Neural progenitor cell (in vitro differentiated cells): ENCODE results near the gene RPL35.

DNA sequence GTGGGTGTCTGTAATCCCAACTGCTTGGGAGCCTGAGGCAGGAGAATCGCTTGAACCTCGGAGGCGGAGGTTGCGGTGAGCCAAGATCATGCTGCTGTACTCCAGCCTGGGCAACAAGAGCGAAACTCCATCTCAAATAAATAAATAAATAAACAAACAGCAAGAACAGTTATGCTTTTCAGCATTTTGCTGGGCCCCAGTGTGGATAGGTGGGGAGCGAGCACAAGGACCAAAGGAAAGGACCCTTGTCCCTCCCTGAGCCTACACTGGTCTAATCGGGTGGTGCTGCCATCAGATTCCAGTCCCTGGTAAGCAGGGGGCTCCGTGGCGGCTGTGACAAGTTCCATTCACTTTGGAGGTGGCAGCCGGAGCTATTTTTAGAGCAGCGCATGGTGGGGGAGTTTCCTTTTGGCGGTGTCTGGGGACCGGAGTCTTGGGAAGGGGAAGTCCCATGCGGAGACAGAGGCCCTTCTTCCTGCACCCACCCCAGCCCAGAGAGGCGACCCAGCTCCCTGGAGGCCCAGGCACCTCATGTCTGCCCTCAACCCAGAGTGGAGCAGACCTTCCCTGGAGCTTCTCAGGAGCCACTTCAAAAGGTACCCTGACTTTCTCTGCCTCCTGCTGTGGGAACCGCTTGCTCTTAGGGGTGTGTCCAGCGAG, 33.9 kb downstream of the NEK6 start:
- RAMPAGE, long total RNA, result no peak

GRCh38 chr9:124297327-124298036, 39.7 kb downstream of the NEK6 start:
- RAMPAGE, long total RNA, result no peak

GRCh38 chr9:124355289-124355970, 59.8 kb downstream of the PSMB7 start:
- RAMPAGE, long total RNA, result no peak

- RAMPAGE, long total RNA, result no peak
Measured at GRCh38 chr9:124380866-124381707, 34.2 kb downstream of the PSMB7 start.

- RAMPAGE, long total RNA, result no peak
Measured at GRCh38 chr9:124511991-124512386, 4.8 kb upstream of the NR5A1 start.

GRCh38 chr9:124520490-124521510, 13.6 kb upstream of the NR5A1 start:
- RAMPAGE, long total RNA, result no peak

DNA sequence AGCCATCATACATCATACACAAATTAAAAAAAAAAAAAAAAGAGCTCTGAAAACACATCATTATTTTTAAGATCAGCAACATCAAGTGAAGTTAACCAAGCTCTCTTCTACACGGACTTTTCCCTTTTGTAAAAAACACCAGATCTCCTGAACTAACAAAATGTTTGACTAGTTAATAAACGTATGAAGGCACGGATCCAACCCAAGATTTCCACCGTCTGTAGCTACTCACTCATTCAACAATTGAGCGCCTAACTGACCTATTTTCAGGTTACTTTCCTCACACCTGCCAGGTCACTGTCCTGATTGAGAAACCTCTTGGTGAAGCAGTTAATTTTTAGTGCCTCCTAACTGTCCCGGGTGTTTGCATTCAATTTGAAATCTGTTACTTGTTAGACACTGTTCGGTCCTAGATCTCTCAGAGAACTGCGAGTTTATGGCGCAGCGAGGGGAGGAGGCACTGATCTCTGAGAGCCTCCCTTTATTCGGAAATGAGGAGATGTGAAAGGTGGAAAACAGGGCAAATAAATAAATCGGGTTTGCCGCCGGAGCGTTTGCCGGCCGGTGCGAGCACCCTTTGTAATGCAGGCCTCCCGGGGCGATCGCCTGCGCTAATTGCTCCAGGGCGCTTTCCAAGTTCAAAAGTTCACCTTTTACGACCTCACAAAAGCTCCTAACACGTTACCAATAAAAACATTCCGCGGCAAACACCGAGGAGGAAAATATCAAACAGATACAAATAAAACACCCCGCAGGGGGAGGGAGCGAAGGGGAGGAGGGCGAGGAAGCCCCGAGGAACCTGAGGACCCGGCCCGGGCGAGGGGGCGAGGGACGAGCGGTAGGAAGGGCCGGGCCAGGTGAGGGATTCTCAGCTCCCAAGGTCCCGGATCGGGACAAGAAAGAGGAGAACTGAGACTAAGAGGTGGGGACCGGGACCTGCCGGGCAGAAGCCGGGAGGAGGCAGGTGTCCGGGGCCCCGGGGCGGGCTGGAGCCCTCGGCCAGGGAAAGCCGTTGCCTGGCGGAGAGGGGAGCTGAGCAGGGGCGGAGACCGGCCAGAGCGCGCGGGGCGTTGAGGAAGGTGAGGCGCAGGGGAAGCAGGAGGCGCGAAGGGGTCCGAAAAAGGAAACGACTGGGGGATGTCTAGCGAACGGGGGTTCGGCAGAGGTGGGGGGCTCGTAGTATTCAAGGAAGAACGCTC, 1.5 kb downstream of the NR6A1 start:
- RAMPAGE, long total RNA, result no peak

DNA sequence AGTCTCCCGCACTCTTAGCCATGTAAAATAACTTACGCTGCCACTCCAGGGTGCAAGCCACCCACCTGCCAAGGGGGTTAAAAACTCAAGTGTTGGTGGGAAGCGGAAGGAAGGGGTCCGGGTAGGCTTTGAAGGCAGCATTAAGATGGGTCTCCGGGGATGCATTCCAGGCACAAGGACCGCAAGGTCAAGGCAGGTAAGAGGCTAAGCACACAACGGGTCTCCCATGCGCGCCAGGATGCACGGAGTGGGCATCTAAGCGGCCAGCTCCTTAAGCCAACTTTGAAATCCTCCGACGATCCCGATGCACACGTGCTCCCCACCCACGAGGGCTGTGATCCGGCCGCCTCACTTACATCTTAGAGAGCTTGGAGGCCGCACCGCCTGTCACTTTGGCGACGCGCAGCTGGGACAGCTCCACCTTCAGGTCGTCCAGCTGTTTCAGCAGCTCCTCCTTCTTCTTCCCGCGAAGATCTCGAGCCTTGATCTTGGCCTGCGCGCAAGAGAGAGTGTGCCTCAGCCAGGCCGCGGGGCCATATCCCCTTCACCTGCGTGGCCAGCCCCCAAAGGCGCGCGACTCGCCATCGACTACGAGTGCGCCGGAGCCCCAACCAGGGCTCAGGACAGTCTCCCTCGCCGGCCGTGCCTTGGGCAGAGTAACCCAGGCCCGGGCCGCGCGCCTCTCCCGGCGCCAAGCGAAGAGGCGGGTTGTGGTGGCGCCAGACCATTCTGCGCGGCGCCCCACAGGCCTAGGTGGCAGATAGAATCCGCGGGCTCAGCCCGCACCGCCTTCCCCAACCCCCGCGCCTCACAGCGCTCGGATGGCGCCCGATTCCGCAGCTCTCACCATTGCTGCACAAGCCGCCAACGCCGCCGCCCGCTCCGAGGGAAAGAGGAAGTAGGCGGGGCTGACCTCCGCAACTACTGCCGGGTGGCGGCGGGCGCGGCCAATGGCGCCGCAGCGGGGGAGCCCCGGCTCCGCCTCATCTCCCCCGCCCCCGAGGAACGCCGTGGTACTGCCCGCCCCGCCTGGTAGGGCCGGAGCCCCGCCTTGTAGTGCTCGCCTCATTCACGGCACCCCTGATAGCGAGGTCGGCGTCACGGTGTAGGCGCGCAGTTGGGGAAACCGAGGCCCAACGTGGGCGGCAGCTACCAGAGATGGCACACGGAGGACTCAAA, at the start of gene RPL35:
Gene RPL35 (minus strand): TSS at position 895 of the 1,179 bp plus-strand sequence.
- RAMPAGE, long total RNA, result start-site peak on the minus strand centred at position 890 of the sequence, 39 bp wide, 12,838 and 30,800 reads in 2 replicates

- RAMPAGE, long total RNA, result no peak
Measured at GRCh38 chr9:124871157-124871587, 9.2 kb downstream of the ARPC5L start.

GRCh38 chr9:124878052-124879024, 16.4 kb downstream of the ARPC5L start:
- RAMPAGE, long total RNA, result no peak

DNA sequence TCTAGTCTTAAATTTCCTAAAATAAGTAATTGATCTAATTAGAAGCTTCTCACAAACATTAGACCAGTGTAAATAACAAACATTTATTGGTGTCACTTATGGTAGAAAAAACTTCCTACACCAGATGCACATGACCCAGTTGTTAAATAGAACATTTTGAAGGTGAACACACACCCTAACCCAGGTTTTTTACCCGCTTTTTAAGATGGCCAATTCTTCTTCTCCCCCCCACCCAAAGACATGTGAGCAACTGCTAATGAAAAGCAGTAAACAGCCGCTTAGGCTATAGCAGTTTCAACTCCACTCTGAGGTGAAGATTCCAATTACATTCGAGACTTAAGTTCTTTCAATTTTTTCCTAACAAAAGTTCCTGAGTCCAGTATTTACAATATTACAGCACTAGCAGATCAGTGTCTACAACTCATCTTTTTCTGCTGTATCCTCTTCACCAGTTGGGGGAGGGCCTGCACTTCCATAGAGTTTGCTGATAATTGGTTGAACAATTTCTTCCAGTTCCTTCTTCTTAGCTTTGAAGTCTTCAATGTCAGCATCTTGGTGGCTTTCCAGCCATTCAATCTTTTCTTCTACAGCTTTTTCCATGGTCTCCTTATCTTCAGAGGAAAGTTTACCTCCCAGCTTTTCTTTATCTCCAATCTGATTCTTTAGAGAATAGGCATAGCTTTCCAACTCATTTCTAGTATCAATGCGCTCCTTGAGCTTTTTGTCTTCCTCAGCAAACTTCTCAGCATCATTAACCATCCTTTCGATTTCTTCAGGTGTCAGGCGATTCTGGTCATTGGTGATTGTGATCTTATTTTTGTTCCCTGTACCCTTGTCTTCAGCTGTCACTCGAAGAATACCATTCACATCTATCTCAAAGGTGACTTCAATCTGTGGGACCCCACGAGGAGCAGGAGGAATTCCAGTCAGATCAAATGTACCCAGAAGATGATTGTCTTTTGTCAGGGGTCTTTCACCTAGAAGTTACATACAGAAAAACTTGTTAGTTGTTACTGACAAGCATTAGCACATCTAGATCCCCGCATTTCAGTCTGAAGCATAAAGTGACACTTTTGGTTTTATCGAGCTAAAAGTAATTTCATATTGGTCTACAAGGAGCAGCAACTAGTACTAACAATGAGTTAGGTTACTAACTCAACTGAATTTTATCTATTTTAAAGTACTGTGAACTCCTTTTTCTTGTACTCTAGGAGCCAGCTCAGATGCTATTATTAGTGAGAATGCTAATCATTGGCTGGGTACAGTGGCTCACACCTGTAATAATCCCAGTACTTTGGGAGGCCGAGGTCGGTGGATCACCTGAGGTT, 4.5 kb downstream of the HSPA5 start:
- RAMPAGE, long total RNA, result no peak

- RAMPAGE, long total RNA, result no peak
Measured at GRCh38 chr9:125259218-125259544, 2.4 kb upstream of the GAPVD1 start.

- RAMPAGE, long total RNA, result no peak
Measured at GRCh38 chr9:125513572-125514746, 193.0 kb downstream of the MAPKAP1 start.

GRCh38 chr9:125746433-125746591, 861 bp upstream of the PBX3 start:
- RAMPAGE, long total RNA, result no peak

DNA sequence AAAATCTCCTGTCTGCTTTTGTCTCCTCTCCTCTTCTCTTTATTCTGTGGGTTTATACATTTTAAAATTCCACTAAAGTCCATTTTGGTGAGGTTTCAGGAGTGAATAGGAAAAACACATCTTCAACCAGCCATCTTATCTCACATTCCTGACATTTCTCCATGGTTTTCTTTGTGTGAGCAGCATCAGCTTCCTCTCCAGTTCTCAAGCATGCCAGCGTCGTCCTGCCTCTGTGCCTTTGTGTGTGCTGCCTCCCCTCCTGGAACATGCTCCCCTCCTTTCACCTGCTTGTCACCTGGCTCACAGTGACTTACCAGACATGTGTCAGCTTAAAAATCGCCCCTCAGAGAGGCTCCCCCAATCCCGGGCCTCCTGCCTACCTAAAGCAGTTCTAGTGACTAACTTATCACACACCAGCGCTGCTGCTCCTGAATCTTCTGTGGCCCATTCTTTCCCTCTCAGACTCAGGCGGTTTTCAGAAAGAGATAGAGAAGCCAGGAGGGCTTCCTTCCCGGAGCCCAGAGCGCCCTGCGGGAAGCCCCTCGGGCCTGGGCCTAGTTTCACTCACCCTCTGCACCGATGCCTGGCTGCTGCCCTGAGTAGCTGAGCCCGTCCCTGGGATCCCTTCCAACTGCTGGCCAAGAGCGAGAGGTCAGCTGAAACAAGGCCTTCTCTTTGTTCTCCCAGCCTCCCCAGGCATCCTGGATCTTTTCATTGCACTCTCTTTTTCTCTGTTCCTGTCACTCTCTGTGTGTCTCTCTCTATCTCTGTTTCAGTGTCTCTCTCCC, 51.2 kb upstream of the MVB12B start:
- RAMPAGE, long total RNA, result no peak

DNA sequence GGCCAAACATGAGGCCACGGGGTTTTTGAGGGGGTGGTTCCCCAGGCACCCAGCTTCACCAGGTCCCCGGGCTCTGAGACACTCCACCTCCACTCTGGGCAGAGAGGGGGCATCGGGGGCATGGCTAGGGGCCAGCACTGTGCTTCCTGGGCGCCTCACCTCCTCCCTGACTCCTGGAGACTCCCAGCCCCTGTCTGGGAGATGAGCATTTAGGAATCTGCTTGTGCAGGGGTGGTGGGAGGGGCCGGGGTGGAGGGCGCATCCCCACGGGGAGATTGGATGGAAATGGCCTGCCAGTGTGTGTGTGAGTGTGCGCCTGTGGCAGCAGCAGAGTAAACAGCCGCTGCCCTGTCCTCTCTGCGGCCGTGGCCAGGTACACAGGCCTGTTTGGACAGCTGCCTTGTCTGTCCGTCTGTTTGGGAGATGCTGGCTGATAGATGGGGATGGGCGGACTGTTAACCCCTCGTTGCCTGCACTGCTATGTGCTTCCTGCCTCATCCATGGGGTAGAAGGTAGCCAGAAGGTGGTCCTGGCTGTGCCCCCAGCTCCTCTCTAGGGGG, 59.9 kb downstream of the LMX1B start:
- RAMPAGE, long total RNA, result no peak

GRCh38 chr9:126838350-126839088, 21.9 kb upstream of the ZBTB34 start:
- RAMPAGE, long total RNA, result no peak

- RAMPAGE, long total RNA, result no peak
Measured at GRCh38 chr9:126860947-126861656, 663 bp downstream of the ZBTB34 start.

DNA sequence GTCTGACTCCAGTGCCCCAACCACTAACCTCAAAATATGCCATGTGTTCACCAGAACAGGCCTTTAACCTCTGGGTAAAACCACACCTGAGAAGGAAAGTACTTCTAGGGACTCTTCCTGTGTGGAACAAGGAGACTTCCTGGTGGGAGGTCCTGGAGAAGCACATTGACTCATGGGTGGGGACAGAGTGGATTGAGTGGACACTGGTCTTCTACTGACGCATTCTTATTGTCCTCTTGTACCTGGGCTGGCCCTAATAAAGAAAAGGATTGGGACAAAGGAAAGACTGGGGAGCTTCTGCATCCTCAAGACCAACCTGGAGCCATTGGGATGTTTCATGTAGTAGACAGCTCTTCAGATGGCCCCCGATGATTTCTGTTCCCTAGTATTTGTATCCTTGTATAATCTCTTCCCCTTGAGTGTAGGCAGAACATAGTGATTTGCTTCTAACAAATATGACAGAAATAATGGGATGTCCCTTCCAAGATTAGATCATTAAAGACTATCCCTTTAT, 43.3 kb downstream of the ANGPTL2 start:
- RAMPAGE, long total RNA, result no peak

- RAMPAGE, long total RNA, result no peak
Measured at GRCh38 chr9:127186014-127187166, 64.0 kb upstream of the ANGPTL2 start.